Tibial nerve (tissue), 3 donors: ENCODE measurements around a stretch of chr16.

GRCh38 chr16:89827001-89827570 is 1.2 kb upstream of the SPIRE2 start:
- PRO-cap = no peak
- RAMPAGE, long total RNA, 3 experiments = no peak in any of the 3 experiments

DNA sequence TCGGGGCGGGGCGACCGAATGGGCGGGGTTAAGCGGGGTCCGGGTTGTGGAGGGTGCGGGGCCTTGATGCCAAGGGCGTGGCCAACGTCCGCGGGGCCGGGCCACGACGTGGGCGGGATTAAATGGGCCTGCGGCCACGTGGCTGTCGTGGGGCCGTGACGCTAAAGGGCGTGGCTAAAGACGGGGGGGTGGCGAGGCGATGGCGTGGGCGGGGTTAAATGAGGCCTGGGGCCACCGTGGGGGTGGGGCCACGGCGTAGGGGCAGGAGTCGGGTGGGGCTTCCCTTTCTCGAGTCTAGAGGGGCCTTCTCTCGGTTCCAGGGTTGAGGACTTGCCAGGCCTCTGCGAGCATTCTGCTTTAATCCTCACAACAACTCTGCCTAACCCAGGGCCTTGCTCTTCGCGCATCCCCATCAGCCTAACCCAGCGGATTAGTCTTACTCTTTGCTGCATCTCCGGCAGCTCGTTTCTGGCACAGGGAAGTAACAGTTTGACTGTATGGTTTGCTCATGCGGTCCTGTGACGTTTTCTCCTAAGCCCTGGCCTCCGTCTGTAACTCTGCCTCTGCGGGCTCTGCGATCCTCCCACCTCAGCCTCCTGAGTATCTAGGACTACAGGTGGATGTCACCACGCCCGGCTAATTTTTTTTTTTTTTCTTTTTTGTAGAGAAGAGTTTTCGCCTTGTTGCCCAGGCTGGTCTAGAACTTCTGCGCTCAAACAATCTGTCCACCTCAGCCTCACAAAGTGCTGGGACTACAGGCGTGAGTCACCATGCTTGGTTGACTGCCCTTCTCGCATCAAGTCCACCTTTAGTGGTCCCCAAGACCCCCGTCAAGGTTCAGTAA is 964 bp downstream of the TCF25 start:
- PRO-cap = bidirectional peak, plus-strand start at position 291 of the sequence, minus-strand start outside the sequence; unidirectional peak, minus-strand start at position 470 of the sequence
- RAMPAGE, long total RNA, 3 experiments = no peak in any of the 3 experiments

DNA sequence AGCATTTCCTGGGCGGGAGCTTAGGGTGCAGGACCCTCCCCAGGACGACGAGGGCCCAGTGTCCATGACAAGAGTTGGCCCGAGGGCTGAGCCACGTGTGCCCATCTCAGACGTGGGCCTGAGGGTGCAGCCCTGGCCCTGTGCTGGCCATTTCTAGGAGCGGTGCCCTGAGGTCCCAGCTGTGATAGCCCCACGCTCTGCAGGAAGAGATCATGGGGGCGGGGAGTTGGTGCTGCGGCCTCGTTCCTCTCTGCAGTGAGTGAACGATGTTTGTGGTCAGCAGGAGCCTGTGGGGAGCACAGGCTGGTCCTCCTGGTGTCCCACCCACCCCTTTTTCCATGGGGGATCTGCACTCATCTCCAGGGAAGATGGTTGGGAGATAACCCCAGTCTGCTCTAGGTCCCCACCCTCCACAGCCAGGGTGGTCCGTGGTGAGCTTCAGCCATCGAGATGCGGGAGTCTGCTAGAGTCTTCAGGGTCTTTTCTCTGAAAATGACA is 5.9 kb upstream of the MC1R start:
- PRO-cap = no peak
- RAMPAGE, long total RNA, 3 experiments = no peak in any of the 3 experiments

- PRO-cap = no peak
- RAMPAGE, long total RNA, 3 experiments = no peak in any of the 3 experiments
These were observed 18.6 kb downstream of the DEF8 start for GRCh38 chr16:89966848-89967868.

DNA sequence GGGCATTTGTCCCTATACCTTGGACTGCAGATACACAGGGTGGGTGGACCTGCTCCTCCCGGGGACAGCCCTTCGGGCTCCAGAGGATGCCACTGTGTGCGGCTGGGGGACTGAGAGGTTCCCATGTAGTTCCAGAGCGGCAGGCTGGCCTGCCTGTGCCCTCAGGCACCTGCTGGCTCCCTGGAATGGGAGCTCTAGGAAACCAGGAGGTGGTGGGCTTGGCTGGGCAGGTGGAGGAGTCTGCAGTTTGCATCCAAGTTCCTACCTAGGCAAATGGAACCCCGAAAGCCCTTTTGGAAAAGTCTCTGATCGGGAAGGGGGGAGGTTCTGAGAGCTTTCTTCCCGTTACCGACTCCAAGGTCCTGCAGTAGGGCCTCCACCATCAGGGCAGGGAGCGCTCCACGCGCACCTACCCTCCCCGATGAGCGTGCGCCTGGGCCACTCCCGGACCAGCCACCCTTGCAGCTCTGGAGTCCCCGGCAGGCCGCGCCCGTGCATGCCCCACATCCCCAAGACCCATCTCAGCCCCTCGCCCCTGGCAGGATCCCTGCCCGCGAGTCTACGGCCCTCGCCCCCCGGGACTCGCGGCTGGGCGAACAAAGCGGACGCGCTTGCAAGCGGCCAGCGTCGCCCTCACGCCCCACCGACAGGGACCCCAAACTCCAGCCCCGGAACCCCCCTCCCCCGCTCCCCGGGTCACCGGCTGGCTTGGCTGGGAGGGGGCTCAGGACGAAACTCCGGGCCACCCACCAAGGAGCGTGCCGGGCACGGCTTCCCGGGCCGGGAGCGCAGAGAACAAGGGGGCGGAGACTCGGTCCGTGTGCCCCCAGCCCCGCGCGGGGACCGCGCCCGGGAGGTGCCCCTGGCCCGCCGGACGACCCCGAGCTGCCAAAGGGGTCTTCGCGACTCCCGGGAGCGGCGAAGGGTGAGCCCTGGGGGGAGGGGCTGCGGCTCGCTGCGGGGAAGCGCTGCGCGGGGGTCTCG is 657 bp downstream of the DBNDD1 start:
- PRO-cap = no peak
- RAMPAGE, long total RNA, 3 experiments = no peak in any of the 3 experiments

GRCh38 chr16:90020174-90020555 is 909 bp upstream of the DBNDD1 start:
- PRO-cap = no peak
- RAMPAGE, long total RNA, 3 experiments = no peak in any of the 3 experiments

- PRO-cap = unidirectional peak, plus-strand start at chr16:90082198
- RAMPAGE, long total RNA, 3 experiments = no peak in any of the 3 experiments
These were observed 4.9 kb upstream of the PRDM7 start for GRCh38 chr16:90081937-90082432.